ENCODE data around the gene TRIM49D2.

DNA sequence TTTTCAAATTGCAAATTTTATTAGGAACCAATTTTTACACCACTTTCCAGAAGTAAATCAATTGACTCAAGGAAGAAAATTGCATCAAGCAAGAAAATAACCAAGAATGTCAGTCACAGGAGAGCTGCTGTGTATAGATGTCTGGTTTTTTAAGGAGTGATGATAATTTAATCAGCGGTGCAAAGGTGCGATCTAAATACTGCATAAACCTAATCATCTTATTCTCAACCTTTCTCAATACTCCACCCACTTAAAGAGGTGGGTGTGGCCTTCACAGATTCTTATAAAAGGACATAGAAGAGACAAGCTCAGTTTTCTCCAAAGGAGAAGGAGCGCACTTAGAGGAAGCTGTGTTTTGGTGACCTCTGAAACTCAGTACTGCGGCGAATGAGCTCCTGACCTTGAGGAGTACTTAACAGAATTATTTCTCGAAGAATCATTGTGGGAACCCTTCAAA is at the start of gene TRIM49D2:
Gene TRIM49D2 (plus strand): TSS at position 358 of the 457 bp plus-strand sequence.
- PRO-cap: no peak
CAGE:
- cytosol, long polyA minus RNA: no peak
- cytosol, long polyA plus RNA: no peak
- long polyA plus RNA: no peak
- nucleus, long polyA minus RNA: no peak
- nucleus, long polyA plus RNA: no peak

- PRO-cap: no peak
CAGE:
- cytosol, long polyA minus RNA: no peak
- cytosol, long polyA plus RNA: no peak
- long polyA plus RNA: no peak
- nucleus, long polyA minus RNA: no peak
- nucleus, long polyA plus RNA: no peak
Observed at GRCh38 chr11:90095309-90095854, 9.6 kb downstream of the UBTFL1 start.

DNA sequence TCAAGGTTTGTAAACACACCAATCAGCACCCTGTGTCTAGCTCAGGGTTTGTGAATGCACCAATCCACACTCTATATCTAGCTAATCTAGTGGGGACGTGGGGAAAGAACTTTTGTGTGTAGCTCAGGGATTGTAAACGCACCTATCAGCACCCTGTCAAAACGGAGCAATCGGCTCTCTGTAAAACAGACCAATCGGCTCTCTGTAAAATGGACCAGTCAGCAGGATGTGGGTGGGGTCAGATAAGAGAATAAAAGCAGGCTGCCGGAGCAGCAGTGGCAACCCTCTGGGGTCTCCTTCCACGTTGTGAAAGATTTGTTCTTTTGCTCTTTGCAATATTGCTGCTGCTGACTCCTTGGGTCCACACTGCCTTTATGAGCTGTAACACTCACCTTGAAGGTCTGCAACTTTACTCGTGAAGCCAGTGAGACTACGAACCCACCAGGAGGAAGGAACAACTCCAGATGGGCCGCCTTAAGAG is 33.3 kb downstream of the NAALAD2 start:
- PRO-cap: no peak
CAGE:
- cytosol, long polyA minus RNA: no peak
- cytosol, long polyA plus RNA: no peak
- long polyA plus RNA: no peak
- nucleus, long polyA minus RNA: no peak
- nucleus, long polyA plus RNA: no peak

DNA sequence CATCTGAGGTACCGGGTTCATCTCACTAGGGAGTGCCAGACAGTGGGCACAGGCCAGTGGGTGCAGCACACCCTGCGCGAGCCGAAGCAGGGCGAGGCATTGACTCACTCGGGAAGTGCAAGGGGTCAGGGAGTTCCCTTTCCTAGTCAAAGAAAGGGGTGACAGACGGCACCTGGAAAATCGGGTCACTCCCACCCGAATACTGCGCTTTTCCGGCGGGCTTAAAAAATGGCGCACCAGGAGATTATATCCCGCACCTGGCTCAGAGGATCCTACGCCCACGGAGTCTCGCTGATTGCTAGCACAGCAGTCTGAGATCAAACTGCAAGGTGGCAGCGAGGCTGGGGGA is 55.2 kb upstream of the FAT3 start:
- PRO-cap: no peak
CAGE:
- cytosol, long polyA minus RNA: no peak
- cytosol, long polyA plus RNA: no peak
- long polyA plus RNA: no peak
- nucleus, long polyA minus RNA: no peak
- nucleus, long polyA plus RNA: no peak

DNA sequence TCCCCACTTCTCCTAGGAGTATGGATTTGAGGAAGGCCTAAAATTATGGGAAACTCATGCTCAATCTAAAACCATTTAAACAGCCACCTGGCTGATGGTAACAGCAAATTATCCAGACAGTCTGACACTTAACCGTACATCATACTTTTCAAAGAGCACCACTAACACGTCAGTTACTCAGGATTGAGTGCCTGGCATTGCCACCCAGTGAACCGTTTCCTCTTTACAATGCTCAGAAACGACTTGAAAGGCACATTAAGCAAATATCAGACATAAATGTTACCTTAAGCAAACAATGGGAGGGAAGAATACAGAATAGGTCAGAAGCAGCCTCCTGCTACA is 18.8 kb upstream of the SLC36A4 start:
- PRO-cap: no peak
CAGE:
- cytosol, long polyA minus RNA: no peak
- cytosol, long polyA plus RNA: no peak
- long polyA plus RNA: no peak
- nucleus, long polyA minus RNA: no peak
- nucleus, long polyA plus RNA: no peak

DNA sequence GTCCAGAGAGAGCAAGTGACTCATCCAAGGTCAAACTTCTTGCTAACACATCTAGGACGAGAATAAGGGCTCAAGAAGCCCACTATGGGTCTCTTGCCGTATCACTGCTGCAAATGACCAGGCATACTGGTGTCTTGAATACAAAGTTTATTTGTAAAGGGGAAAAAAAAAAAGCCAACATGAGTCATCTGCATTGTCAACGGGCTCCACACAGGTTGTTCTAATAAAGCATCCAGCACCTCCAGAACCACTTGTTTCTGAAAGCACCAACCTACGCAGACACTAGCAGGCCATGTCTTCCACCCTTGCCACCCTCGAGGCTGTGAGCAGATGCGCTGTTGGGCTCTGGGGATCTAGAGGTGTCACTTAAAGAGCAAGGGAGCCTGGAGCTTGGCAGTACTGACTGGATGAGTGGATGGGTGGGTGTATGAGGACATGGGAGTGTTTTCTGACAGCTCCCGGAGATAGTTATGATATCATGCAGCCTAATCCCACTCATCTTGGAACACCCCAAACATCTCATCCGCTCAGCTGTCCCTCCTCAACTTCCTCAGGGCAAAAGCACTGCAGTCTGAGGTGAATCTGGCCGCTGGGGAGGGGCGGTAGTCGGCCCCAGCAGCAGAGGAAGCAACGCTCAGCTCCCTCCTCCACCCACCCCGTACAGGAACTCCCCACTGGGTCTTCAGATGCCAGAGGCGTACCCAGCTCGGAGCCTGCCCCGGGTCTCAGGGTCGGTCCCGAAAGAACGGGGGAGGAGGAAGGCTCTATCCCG is 1.1 kb downstream of the SMCO4 start:
- PRO-cap: no peak
CAGE:
- cytosol, long polyA minus RNA: no peak
- cytosol, long polyA plus RNA: no peak
- long polyA plus RNA: no peak
- nucleus, long polyA minus RNA: no peak
- nucleus, long polyA plus RNA: no peak

GRCh38 chr11:93636275-93636630 is 25.2 kb upstream of the CEP295 start:
- PRO-cap: no peak
CAGE:
- cytosol, long polyA minus RNA: no peak
- cytosol, long polyA plus RNA: no peak
- long polyA plus RNA: no peak
- nucleus, long polyA minus RNA: no peak
- nucleus, long polyA plus RNA: no peak

DNA sequence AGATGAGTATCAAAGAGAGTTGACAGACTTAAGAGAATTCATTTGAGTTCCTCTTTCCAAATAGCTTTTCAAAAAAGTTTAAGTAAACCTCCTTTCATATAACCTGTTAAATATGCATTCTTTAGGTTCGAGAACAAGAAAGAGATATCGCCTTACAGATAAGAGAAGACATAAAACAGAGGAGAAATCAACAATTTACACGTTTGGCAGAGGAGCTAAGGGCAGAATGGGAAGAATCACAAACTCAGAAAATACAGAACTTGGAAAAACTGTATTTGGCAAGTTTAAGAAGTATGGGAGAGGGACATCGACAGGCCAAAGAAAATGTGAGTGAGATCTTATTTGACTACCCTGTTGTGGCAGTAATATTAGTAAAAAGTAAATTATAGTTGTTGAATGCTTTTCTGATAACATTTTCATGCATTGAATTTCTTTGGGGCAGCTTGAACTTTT is 6.0 kb downstream of the CEP295 start:
- PRO-cap: no peak
CAGE:
- cytosol, long polyA minus RNA: start-site peak on the plus strand centred at position 221 of the sequence, 20 bp wide, 21 reads
- cytosol, long polyA plus RNA: no peak
- long polyA plus RNA: no peak
- nucleus, long polyA minus RNA: start-site peak on the plus strand centred at position 255 of the sequence, 98 bp wide, 67 reads
- nucleus, long polyA plus RNA: start-site peak on the plus strand centred at position 225 of the sequence, 199 bp wide, 43 and 86 reads in 2 replicates

DNA sequence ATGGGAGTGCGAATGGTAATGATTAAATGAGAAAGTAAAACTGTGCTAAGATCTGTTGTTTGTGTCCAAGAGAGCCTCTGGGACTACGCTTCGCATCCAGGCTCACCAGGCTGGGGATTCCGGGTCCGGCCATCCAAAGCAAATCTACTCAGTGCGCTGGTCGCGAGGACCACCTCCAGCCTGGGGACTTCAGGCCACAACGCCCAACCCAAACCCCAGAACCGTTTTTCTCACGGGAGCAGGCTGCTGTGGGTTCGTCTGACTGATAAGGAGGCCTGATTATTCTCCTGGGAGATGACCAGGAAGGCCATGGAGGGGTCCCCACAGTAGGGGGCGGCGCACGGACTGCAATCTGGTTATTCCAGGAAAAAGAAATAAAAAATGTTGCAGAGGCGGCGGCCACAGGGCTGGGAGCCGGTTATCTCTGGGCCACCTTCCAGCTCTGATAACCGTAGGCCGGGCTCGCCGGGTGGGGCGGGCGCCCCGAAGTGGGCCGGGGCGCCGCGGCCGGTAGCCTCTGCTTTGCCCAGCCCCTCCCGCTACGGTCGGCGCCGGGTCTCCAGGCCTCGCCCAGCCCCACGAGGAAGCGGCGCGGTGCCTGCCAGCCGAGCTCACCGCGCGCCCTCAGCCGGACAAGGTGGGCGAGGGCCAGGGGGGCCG is 616 bp downstream of the VSTM5 start:
- PRO-cap: no peak
CAGE:
- cytosol, long polyA minus RNA: no peak
- cytosol, long polyA plus RNA: no peak
- long polyA plus RNA: no peak
- nucleus, long polyA minus RNA: no peak
- nucleus, long polyA plus RNA: no peak

- PRO-cap: no peak
CAGE:
- cytosol, long polyA minus RNA: no peak
- cytosol, long polyA plus RNA: no peak
- long polyA plus RNA: no peak
- nucleus, long polyA minus RNA: no peak
- nucleus, long polyA plus RNA: no peak
Observed at GRCh38 chr11:94583928-94584663, 16.9 kb downstream of the PIWIL4 start.

DNA sequence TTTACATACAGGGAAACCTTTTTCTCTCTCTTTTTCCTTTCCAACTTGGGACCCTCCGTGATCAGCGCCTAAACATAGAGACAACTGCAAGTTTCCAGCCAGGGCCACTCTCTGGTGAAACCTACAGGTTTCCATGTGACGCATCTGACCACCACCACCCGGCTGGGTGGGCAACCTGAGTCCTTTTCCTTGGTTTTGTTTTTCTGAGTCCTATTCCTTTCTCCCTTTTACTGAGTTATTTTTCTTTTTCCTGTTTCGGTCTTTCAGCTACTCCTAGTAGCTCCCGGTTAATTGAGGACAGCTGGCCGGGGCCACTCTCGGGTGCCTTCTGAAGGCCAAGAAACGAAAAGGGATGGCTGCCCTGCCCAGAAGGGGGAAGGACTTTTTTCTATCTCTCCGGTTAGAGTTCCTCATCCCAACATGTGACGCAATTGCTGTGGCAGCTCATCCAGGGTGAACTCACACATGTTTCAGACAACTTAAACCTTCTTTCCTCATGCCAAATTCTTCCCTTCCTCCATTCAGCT is 83.5 kb downstream of the PIWIL4 start:
- PRO-cap: no peak
CAGE:
- cytosol, long polyA minus RNA: no peak
- cytosol, long polyA plus RNA: no peak
- long polyA plus RNA: no peak
- nucleus, long polyA minus RNA: no peak
- nucleus, long polyA plus RNA: no peak

DNA sequence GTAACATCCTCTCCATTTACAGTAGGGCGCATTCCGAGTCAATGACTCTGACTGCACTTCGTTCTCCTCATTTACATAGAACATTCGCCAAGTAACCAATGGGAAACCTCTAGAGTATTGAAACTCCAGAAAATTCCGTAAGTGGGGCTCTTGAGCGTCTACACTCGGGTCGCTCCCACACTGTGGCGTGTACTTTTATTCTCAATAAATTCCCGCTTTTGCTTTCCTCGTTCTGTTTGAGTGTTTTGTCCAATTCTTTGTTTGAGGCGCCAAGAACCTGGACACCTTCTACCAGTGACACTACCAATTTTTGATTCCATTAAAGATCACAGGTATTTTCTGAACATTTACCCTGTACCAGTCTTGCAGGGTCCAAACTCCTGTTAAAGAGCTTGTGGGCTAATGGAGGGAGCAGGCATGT is 90.1 kb downstream of the PIWIL4 start:
- PRO-cap: no peak
CAGE:
- cytosol, long polyA minus RNA: no peak
- cytosol, long polyA plus RNA: no peak
- long polyA plus RNA: no peak
- nucleus, long polyA minus RNA: no peak
- nucleus, long polyA plus RNA: no peak

DNA sequence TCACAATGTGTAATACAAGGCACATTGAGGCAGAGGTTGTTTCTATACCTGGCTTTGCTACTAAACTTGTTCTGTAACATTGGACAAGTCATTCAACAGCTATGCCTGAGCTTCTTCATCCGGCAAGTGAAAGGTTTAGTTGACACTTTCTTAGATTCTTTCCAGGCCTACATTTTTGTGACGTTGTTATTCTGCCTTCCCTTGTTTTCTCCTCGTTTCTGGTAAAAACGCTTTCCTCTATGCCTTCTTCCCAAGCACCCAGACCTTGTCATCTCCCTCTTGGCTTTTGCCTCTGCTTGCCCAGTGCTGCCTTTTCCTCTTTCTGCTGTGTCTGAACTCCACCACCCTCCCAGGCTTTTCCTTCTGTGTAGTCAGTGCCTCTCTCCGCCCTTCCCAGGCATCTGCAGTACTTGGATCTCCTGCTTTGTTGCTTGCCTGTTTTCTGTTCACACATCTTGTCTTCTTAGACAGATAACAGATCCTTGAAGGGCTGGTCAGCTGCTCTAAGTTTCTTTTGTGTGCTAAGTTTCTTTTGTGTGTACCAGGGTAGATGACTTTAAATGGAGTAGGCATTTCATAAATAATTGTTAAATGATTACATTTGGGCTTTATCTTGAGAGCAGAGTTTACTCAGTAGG is 1.3 kb upstream of the AMOTL1 start:
- PRO-cap: no peak
CAGE:
- cytosol, long polyA minus RNA: no peak
- cytosol, long polyA plus RNA: no peak
- long polyA plus RNA: no peak
- nucleus, long polyA minus RNA: no peak
- nucleus, long polyA plus RNA: no peak

GRCh38 chr11:94794017-94795184 is 26.2 kb downstream of the AMOTL1 start:
- PRO-cap: bidirectional peak, plus-strand start at chr11:94794451, minus-strand start at chr11:94794311; unidirectional peak, minus-strand start at chr11:94794773
CAGE:
- cytosol, long polyA minus RNA: no peak
- cytosol, long polyA plus RNA: no peak
- long polyA plus RNA: no peak
- nucleus, long polyA minus RNA: start-site peak on the minus strand at chr11:94794685-94794802, 7 reads; start-site peak on the plus strand at chr11:94795028-94795114, 159 reads
- nucleus, long polyA plus RNA: no peak

DNA sequence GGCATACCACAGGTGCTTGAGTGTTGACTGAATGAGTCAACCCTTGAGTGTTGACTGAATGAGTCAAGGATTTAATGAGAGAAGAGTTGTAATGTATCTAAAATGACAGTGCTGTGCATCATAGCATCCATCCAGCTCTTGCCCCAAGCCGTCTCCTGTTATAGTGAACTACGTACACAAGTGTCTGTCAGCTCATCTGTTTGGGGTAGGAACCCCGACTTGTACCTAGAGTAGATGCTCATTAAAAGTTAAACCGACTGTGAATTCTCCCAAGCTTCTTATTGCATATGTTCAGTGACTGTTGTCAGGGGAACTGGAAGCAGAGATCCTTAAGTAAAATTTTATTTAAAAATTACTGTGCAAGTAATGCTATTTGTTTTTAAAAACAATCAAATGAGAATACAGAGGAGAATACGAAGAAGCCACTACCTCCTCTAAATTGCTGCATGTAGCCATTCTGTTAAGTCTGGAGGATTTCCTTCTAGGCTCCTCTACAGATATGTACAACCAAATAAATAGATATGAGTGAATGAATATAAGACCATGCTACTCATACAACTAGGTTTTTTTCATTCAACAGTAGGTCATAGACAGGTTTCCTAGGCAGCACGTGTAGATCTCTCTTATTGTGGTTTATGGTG is 92.9 kb downstream of the CWC15 start:
- PRO-cap: no peak
CAGE:
- cytosol, long polyA minus RNA: no peak
- cytosol, long polyA plus RNA: no peak
- long polyA plus RNA: no peak
- nucleus, long polyA minus RNA: no peak
- nucleus, long polyA plus RNA: no peak

DNA sequence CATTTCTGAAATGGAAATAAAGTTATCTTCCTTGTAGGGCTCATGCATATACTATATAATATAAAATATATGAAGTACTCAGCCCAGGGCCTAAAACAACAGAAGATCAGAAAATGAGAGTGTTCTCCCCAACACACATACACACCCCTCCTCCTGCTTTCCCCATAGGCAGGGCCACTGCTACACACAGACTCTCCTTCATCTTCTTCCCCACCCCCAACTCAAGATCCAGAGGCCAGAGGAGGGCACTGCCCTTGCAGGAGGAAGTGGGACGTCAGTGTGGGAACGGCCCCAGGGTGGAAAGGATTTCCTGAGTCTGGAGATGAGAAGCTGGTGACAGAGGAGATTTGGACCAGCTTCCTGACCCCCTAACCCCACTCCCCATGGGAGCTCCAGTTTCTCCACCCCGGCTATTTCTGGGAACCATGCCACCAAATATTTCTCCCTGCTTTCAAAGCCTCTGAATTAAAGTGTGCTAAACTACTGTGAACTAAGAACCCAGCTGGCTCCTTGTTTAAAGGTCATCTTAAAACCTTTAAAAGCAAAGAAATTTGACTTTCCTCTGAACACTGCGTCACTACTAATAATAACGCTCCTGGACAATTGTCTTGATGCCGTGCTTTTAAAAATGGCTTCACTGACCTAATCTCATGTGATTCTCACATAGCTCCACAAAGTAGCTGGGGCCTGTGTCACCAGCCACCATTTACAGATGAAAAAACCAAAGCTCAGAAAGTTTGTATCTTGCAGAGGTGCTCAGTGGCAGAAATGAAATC is 46.6 kb downstream of the CWC15 start:
- PRO-cap: no peak
CAGE:
- cytosol, long polyA minus RNA: no peak
- cytosol, long polyA plus RNA: no peak
- long polyA plus RNA: no peak
- nucleus, long polyA minus RNA: start-site peak on the minus strand centred at position 163 of the sequence, 121 bp wide, 14 reads; start-site peak on the plus strand centred at position 690 of the sequence, 251 bp wide, 14 reads
- nucleus, long polyA plus RNA: no peak

DNA sequence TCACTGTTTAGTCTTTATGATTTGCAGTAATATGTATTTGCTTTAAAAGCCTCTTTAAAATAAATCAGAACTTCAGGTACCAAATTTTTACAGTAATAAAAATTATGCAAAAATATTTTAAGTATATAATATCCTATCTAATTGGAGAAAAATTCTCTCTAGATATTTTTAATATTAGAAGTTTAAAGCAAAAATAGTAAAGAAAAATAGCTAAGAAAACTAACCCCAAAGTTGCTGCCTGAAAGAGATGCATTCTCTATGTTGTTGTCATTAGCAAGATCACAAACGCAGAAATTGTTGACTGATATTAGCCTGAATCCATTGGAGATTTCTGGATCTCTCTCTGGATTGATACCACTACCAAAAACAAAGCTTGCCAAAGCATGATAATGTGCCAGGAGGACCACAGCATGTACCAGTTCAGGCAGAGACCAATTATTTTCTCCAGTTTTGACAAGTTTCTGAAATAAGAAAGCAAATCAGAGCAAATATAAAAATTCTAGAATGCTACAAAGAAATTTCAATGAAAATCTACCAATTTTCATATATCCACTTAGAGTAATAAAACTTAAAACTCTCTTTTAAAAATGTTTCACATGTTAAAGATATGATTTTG is 45.9 kb downstream of the SESN3 start:
- PRO-cap: no peak
CAGE:
- cytosol, long polyA minus RNA: no peak
- cytosol, long polyA plus RNA: no peak
- long polyA plus RNA: no peak
- nucleus, long polyA minus RNA: no peak
- nucleus, long polyA plus RNA: no peak

DNA sequence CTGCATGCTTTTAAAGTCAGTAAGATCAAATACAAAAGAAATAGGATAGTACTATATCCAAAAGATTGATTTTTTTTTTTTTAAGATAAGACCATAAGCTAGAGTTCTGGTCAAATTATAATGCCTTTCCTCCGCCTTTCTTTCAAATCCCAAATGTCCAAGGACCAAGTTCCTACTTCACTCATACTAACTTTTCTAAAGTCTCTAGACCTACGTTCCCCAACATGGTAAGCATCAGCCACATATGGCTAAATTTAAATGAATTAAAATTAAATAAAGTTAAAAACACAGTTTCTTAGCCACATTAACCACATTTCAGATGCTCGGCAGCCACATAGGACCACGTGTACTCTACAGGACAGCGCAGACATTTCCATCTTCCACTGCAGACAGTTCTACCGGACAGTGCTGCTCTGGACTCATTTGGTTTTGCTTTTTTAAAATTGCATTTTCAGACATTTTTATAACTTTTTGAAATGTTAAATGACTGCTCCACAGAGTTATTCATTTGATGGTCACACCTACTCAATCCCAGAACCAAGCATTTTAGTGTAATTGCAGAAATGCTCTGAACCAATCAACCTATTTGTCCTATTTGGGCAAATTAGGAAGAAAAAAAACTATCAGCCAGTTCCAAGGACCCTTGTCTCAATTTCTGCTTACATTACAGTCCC is 34.5 kb downstream of the SESN3 start:
- PRO-cap: no peak
CAGE:
- cytosol, long polyA minus RNA: no peak
- cytosol, long polyA plus RNA: no peak
- long polyA plus RNA: no peak
- nucleus, long polyA minus RNA: no peak
- nucleus, long polyA plus RNA: no peak

DNA sequence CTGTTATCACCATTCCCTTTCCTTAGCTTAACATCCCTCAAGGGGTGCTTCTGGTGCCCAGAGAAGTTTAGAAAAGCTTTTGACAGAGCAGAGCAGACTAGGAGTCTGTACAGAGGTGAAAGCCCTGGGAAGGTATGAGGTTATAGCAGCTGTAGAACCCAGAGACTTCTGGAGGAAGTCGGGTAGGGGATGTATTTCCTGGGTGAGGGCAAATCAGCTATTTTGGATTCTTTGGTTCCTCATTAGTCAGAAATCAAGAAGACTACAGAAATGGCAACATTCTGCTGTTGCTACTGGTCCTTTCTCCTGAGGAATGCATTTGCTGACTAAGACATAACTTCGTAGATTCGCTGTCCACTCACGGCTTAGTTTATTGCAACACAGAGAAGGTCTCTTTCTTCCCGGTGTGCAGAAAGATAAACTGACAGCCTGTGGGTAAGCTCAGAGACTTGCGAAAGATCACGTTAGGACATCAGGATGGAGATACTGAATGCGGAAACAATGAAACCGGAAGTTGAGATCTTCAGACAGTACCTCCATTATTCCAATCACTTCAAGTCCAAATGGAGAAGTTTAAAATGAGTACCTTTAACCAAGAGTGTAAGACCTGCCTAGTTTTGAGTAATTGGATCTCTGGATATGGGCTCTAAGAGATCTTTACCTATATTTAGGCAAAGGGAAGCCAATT is 25.4 kb upstream of the SESN3 start:
- PRO-cap: no peak
CAGE:
- cytosol, long polyA minus RNA: no peak
- cytosol, long polyA plus RNA: no peak
- long polyA plus RNA: no peak
- nucleus, long polyA minus RNA: no peak
- nucleus, long polyA plus RNA: no peak

DNA sequence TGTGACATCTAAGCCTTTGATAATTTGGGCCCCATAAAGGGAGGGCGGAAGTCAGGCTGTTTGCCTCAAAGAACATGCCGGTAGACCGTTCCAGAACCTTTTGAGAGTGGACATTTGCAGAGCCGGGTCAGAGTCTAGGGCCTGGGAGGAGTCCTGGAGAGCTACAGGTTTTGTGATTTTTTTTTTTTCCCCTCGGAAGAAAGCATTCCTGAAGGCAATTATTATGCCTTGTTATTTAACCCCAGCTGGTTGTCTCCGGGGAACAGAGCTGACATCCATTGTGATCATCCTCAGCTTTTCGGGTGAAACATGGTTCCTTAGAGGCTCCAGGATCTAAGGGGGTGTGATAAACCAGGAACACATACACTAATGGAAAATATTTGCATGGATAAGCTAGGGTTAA is 68.5 kb upstream of the SESN3 start:
- PRO-cap: no peak
CAGE:
- cytosol, long polyA minus RNA: no peak
- cytosol, long polyA plus RNA: no peak
- long polyA plus RNA: no peak
- nucleus, long polyA minus RNA: no peak
- nucleus, long polyA plus RNA: no peak

All from endothelial cell of umbilical vein (primary cell).